Measurements from ENCODE around the genes KRT81, KRT6C and TNS2.

- RRBS = 71% methylated on average over 3 of the region's 18 CpGs
These were observed 3.4 kb downstream of the KRT81 start for GRCh38 chr12:52287700-52288571.

GRCh38 chr12:52291247-52291749 lies at the start of gene KRT81:
KRT81 (minus strand) TSS chr12:52291534.
- RRBS = no CpG with 5 or more reads among the region's 33 CpGs

- RRBS = no CpG with 5 or more reads among the region's 11 CpGs
These were observed at the start of gene KRT6C for GRCh38 chr12:52473556-52474271. KRT6C (minus strand) TSS chr12:52473805.

DNA sequence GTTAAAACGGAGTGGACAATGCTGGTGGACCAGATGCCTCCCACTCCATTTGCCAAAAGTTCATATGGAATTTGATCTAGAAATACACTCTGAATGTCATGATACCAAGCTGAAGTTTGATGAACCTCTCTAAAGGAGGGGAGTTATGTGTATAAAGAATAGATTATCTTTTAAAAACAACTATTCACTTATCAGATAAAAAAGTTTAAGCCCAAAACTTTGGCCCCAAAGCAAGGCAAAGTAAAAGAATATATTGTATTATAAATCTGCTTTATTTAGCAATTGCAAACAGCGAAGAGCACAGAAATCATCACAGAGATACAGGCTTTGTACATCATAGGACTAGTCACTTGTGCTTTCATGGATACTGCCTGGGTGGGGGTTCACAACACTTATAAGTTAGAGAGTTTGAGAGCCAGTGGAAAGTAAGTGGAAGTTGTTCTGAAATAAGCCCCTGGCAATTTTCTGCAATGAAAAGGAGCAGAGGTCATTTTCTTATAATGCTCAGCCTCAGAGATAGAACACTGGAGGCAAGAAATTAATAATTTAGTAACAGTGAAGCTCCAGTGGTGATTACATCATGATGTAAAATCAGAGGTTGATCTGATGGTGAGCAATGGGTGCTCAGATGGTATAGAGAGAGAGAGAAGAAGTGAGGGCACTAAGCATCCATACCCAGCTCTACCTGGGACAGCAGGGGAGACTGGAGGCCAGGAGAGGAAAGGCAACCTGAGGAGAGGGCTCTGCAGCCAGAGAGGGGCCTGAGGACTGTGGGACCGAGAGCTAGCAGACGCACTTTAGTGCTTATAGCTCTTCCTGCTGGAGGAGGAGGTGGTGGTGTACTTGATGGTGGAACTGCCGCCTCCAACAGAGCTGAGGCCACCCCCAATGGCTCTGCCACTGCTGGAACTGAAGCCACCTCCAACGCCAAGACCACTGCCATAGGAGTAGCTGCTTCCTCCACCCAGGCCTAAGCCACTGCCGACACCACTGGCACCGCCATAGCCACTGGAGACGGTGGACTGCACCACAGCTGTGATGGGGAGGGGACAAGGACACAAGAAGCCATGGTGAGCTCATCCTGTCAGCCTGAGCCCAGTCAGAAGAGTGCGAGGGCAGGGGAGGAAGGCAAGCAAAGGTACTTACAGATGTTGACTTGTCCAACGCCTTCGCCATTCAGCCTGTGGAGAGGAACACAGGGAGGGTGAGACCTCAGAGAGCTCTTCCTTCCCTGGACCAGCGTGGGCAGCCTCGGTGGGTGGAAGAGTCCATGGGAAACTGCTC lies 5.7 kb downstream of the KRT6A start:
- RRBS = no CpG with 5 or more reads among the region's 14 CpGs

GRCh38 chr12:52678431-52678964 lies 1.7 kb downstream of the KRT1 start:
- RRBS = no CpG with 5 or more reads among the region's 4 CpGs

GRCh38 chr12:52687757-52688428 lies 7.7 kb upstream of the KRT1 start:
- RRBS = no CpG with 5 or more reads among the region's 8 CpGs

- RRBS = 46% methylated on average over 3 of the region's 49 CpGs
These were observed 5.9 kb downstream of the KRT3 start for GRCh38 chr12:52789827-52790636.

- RRBS = no CpG with 5 or more reads among the region's 6 CpGs
These were observed 11.4 kb upstream of the KRT78 start for GRCh38 chr12:52859988-52860735.

GRCh38 chr12:52927141-52927830 lies 21.6 kb upstream of the KRT18 start:
- RRBS = no CpG with 5 or more reads among the region's 6 CpGs

- RRBS = no CpG with 5 or more reads among the region's 6 CpGs
These were observed 21.3 kb downstream of the KRT18 start for GRCh38 chr12:52970115-52970702.

GRCh38 chr12:53018711-53019356 lies 12.6 kb downstream of the EIF4B start:
- RRBS = no CpG with 5 or more reads among the region's 22 CpGs

DNA sequence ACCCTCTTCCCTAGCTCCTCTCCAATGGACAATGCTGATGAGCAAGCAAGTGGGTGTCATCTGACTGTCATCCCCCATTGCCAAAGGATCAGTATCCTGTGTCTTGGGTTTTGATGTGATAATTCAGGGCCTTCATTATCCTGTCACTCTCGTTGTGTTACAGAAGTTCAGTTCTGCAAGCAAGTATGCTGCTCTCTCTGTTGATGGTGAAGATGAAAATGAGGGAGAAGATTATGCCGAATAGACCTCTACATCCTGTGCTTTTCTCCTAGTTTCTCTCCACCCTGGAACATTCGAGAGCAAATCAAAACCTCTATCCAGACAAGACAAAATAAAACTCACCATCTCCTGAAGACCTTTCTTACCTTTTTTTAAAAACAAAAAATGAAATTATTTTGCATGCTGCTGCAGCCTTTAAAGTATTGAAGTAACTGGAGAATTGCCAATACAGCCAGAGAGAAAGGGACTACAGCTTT lies 9.8 kb upstream of the TNS2 start:
- RRBS = no CpG with 5 or more reads among the region's 3 CpGs

- RRBS = no CpG with 5 or more reads among the region's 6 CpGs
These were observed 3.9 kb upstream of the TNS2 start for GRCh38 chr12:53046032-53046279.

GRCh38 chr12:53046648-53047533 lies 3.0 kb upstream of the TNS2 start:
- RRBS = 3% methylated on average over 51 of the region's 96 CpGs

DNA sequence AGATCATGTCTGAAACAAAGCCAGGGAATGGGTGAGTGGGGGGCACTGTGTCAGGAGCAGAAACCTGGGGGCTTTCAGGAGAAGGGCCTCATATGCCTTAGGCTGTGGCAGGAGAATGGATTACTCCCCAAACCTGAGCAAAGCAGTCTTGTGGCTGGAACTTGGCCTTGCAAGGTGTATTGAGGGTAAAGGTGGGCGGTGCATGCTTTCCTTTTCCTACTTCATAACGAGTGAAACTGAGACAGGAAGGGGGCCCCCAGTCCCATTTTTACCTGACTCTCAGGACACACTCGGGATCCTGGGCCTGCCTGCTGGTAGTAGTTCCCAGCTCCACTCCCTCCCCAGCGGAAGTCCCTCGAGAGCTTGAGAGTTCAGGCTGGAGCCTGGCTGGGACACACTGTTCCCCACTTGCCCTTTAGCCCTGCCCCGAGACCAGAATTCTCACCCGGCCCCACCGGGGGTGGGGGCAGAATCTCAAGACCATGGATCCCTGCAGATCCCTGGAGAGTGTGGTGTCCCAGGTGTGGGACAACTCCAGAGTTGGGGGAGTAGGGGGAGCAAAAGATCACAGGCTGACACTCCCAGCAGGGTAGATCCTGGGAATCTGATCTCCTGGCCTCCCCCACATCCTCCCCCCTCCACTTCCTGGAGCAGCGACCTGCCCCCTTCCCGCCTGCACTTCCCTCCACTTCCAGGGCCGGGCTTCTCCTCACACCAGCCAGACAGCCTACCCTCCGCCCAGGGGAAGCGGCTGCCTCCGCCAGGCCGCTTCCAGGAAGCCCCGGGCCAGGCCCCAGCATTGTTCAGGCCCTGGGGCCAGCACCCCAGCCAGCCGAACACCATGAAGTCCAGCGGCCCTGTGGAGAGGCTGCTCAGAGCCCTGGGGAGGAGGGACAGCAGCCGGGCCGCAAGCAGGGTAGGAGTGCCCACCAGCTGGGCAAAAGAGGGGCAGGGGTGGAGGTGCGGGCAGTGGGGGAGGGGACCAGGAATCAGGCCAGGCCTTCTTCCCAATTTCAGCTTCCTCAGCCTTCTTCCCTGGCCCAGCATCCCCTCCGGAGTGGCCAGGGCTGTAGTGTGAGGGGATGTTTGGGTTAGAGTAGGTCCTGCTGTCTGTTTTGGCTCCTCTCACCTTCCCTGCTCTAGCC lies at the start of gene TNS2:
TSS of gene TNS2 (plus strand) at position 721 of the 1,145 bp plus-strand sequence.
- RRBS = 74% methylated on average over 5 of the region's 22 CpGs

- RRBS = 95% methylated on average over 2 of the region's 13 CpGs
These were observed 1.8 kb downstream of the TNS2 start for GRCh38 chr12:53051472-53052264.

DNA sequence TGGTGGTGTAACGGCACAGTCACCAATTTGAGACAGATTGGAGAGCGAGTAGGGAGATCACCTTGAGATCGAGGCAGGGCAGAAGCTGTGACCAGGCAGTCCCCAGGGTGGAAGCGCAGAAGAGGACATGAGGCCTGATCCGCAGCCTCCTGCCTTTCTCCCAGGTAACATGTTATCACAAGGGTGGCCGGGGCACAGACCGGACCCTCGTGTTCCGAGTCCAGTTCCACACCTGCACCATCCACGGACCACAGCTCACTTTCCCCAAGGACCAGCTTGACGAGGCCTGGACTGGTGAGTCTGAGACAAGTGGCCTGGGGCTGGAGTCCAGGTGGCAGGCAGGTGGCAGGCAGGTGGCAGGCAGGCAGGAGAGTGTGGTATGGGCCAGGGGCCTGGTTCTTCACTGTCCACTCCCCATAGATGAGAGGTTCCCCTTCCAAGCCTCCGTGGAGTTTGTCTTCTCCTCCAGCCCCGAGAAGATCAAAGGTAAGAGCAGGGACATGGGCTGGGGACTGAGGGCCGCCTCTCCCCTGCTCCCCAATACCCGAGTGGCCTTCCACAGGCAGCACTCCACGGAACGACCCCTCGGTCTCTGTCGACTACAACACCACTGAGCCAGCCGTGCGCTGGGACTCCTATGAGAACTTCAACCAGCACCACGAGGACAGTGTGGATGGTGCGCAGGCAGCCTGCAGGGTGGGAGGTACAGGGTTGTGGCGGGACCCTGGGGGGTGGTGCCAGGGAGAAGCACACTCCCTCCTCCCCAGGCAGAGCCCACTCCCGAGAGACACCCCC lies 8.5 kb downstream of the TNS2 start:
- RRBS = no CpG with 5 or more reads among the region's 25 CpGs

GRCh38 chr12:53093900-53094441 lies 3.5 kb upstream of the IGFBP6 start:
- RRBS = no CpG with 5 or more reads among the region's 6 CpGs

GRCh38 chr12:53097823-53098449 lies 469 bp downstream of the IGFBP6 start:
- RRBS = 4% methylated on average over 9 of the region's 37 CpGs

DNA sequence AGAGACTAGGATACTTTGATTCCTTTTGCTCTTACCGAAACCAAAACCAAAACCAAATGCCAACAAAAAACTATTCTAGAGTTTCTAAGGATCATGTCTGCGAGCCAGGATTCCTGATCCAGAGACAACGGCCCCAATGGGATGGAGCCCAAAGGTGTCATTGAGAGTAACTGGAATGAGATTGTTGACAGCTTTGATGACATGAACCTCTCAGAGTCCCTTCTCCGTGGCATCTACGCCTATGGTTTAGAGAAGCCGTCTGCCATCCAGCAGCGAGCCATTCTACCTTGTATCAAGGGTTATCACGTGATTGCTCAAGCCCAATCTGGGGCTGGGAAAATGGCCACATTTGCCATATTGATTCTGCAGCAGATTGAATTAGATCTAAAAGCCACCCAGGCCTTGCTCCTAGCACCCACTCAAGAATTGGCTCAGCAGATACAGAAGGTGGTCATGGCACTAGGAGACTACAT lies 27.3 kb upstream of the ZNF740 start:
- RRBS = no CpG with 5 or more reads among the region's 8 CpGs